Brain (tissue), 1 donor: ENCODE data around the genes TM9SF4 and KIF3B.

GRCh38 chr20:31647142-31647560 is 9.4 kb downstream of the COX4I2 start:
- RRBS = no CpG with 5 or more reads among the region's 4 CpGs

GRCh38 chr20:31663853-31665027 is 26.5 kb downstream of the COX4I2 start:
- RRBS = no CpG with 5 or more reads among the region's 13 CpGs

DNA sequence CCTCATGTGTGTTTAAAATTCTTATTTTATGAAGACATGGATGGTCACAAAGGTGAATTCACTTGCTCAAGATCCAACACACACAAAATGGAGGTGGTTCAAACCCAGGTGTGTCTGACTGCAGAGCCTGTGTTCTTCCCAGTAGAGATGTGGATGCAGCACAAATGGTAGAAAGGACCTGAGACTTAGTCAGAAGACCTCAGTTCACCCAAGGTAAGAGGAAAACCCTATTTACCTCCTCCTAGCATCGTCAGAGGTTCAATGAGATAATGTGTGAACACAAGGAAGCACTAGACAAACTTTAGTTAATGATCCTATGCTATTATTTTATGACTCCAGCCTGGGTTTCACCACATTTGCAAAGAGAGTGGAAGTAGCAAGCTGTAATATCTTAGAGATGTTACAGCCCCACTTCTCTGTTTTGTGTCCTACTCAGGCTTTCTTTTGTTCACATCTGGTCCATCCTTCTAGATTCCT is 36.5 kb downstream of the BCL2L1 start:
- RRBS = no CpG with 5 or more reads among the region's 1 CpG

DNA sequence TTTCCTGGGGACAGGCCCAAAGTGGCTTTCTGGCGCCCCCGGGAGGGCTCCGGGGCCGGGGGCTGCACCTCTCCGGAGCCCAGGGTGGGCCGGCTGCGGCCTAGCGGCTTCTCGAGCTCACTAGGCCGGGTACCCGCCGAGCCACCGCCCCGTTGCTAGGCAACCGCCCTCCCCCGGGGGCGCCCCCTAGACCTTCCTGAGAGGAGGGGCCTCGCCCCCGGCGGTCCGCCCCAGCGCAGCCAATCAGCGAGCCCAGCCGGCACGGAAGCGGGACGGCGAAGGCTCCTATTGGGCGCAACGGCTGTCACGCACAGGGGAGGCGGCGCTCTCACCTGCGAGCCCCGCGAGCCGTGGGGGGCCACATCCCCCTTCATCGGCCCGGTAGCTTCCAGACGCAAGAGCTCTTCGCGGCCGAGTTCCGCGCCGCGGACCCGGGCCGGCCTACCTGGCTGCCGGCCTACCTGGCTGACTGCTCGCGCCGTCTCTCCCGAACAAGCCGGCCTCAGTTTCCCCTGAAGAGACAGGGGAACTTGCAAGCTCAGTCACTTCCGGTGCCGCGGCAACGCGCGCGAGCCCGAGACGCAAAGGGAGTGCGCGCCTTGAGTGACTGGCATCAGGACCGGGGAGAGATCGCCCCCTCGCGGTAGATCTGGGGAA is 863 bp upstream of the BCL2L1 start:
- RRBS = 2% methylated on average over 46 of the region's 70 CpGs

- RRBS = no CpG with 5 or more reads among the region's 12 CpGs
These were observed 9.4 kb downstream of the FOXS1 start for GRCh38 chr20:31835924-31836510.

GRCh38 chr20:32028921-32029244 is 18.6 kb downstream of the CCM2L start:
- RRBS = no CpG with 5 or more reads among the region's 8 CpGs

DNA sequence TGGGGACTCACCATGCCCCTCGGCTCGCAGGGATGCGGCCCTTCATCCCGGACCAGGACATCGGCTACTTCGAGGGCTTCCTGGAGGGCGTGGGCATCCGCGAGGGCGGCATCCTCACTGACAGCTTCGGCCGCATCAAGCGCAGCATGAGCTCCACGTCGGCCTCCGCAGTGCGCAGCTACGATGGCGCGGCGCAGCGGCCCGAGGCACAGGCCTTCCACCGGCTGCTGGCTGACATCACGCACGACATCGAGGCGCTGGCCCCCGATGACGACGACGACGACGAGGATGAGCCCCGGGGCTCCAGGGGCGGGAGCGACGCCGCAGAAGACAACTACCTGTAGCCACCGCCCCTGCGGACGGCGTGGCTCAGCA is 20.7 kb downstream of the CCM2L start:
- RRBS = 4% methylated on average over 12 of the region's 43 CpGs

DNA sequence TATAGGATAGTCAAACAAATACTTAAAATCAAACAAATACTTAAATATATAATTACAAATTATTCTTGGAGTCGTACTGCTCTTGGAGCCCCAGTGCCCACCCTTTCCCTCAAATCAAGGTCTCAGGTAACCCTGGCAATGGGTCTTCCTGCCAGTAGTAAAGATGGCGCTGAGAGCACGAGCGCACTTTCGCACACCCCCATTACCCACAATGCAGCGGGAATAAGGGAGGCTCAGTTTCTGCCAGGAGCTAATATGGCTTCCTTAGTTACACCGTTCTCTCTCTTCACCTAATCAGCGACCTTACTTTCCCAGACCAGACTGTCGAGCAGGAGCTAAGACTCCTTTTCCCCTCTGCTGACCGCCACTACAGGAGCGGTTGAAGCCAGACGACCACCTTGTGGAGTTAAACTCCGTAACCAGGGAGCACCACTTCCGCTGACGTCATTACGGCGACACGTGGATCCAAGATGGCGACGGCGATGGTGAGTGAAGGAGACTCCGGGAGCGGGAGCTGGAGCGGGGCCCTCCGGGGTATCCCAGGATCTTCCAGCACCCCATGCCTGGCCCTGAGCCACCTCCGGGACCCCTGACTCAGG is at the start of gene TM9SF4:
TM9SF4 (plus strand) TSS at position 444 of the 599 bp plus-strand sequence.
- RRBS = 2% methylated on average over 2 of the region's 26 CpGs

DNA sequence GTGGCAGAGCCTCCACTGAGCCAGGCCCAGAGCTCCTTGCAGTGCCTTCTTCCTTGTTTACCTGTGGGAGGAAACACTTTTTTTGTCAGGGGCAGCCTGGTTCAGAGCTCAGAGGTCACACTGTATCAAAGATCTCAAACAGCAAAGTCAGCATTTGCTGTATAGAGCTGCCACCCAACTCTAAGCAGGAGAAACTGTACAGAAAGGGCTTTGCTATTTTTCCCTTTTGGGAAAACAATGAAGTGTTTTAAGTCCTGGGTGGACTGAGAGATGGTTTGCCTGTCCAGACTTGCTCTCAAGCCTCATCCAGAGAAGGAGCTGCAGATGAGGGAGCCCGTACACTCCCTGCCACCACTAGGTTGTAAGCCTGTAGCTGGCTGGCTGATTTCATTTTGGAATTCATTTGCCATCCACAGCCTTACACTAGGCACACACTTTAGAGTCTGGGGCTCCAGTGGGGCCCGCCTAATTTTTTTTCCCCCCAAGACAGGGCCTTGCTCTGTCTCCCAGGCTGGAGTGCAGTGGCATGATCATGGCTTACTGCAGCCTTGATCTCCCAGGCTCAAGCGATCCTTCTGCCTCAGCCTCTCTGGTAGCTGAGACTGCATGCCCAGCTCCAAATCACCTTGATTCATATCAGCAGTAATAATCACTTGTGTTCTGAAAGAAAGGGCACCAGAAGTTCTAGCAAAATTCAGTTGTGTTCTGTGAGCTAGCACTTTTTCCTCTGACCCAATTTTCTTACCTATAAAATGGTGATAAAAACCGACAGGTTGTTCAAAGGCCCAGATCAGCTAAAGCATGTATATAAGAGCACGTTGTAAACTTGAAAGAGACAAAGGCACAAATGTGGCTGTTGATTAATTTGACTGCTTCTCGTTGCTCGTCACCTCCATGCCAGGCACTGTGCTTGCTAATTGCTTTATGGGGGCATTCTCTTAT is 28.5 kb downstream of the POFUT1 start:
- RRBS = no CpG with 5 or more reads among the region's 7 CpGs

- RRBS = 2% methylated on average over 17 of the region's 57 CpGs
These were observed at the start of gene KIF3B for GRCh38 chr20:32277221-32277994. Gene KIF3B, plus strand, starts transcription at chr20:32277651.

DNA sequence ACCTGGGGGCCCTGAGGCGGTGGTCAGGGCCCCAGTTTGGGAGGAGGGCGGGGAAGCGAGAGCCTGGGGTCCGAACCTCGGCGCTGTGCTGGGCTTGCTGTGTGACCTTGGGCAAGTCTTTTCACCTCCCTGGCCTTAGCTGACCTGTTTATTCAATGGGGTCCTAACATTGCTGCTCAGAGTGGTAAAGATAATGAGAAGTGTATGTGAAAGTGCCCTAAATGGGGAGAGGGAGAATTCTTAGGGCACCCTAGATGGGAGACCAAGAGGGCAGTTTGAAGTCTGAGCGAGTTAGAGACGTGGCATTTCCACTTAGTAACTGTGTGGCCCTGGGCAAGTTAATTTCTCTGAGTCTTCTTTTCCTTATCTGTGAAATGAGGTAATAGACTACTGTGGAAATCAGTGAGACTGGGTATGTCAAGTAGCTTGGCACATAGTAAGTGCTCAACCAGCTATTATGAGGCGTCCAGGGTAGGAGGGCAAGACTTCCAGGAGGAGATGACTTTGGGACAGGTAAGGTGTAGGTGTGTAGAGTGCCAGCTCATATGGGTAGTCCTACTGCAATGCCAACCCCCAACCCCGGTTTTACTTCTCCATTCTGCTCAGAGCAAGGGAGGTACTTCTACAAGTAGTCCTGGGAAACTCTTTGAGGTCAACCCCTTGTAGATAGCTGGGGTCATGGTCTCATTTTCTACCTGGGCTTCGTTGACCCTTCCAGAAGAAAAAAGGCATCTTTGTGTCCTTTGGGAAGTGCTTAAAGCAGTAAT is 727 bp downstream of the KIF3B start:
- RRBS = no CpG with 5 or more reads among the region's 11 CpGs

- RRBS = no CpG with 5 or more reads among the region's 8 CpGs
These were observed 30.8 kb upstream of the ASXL1 start for GRCh38 chr20:32327351-32327705.

- RRBS = no CpG with 5 or more reads among the region's 7 CpGs
These were observed 2.0 kb downstream of the ASXL1 start for GRCh38 chr20:32360082-32360558.

- RRBS = no CpG with 5 or more reads among the region's 19 CpGs
These were observed 71.5 kb downstream of the ASXL1 start for GRCh38 chr20:32429515-32430121.

DNA sequence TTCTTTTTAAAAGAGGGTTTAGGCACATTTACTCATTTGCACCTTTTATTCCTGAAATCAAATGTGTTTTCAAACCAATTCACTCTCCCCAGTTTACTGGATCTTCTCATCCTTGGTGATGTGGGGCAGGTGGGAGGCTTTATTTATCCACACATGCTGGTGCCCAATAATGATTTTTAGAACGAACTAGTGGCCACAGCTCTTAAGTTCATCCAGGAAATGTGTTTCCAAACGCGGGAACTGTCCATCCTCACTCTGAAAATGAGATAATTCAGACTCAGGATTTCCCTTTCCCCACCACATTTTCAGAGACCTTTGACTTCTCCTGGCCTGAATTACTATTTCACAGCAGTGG is 99.6 kb downstream of the NOL4L start:
- RRBS = no CpG with 5 or more reads among the region's 3 CpGs

GRCh38 chr20:32510184-32511027 is 74.7 kb downstream of the NOL4L start:
- RRBS = no CpG with 5 or more reads among the region's 21 CpGs

DNA sequence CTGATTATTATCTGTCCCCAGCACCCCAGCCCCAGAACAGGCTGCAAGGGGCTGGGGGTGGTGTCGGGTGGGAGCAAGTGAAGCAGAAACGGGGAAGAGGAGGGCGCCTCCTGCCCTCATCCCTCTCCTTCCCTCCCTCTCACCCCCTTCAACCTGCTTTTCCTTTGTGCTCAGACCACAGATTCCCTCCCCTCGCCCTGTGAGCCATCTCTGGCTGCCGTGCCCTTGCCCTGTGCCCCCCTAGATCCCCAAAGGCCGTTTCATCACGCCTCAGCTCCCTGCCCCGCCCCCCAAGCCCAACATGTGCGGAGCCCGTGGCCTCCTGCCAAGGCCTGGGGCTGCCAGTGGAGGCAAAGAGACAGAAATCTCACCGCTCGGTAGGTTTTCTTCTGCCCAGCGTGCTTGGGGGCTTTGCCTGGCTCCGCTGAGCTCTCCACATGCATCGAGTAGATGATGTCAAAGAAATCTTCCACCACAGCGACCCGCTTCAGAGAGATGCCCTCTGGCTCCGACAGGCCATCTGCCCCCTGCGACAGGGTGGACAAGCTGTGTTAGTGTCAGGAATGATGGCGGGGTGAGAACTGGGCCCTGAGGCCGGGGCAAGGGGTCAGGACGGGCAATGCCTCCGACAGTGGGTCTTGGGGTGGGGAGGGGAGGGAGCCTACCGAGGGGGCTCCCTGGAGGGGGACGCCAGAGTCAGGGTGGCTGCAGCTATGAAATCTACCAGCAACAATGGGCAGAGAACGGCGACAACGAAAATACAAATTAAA is 57.6 kb downstream of the NOL4L start:
- RRBS = no CpG with 5 or more reads among the region's 28 CpGs

DNA sequence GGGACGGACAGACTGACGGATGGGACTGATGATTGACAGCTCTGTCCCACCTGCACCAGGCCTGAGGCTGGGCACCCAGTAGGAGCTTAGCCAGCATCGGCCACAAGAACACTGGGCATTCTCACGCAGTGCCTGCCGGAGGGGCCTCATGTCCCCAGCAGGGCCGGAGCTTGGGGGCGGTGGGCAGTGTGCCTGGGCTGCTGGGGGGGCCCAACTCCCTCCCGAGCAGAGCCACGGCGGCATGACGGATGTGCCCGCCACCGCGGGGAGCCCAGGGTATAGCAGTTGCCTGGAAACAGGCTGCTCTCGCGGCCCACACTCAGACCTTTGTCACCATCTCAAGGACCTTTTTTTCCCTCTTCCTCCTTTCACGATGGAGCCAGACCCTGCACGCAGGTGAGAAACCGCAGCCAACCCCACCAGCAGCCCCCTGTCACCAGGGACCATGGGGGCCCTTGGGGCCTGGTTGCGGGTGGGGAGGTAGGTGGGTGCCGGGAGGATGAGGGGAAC is 24.3 kb downstream of the NOL4L start:
- RRBS = no CpG with 5 or more reads among the region's 21 CpGs

GRCh38 chr20:32607784-32608178 is 22.6 kb upstream of the NOL4L start:
- RRBS = no CpG with 5 or more reads among the region's 12 CpGs

DNA sequence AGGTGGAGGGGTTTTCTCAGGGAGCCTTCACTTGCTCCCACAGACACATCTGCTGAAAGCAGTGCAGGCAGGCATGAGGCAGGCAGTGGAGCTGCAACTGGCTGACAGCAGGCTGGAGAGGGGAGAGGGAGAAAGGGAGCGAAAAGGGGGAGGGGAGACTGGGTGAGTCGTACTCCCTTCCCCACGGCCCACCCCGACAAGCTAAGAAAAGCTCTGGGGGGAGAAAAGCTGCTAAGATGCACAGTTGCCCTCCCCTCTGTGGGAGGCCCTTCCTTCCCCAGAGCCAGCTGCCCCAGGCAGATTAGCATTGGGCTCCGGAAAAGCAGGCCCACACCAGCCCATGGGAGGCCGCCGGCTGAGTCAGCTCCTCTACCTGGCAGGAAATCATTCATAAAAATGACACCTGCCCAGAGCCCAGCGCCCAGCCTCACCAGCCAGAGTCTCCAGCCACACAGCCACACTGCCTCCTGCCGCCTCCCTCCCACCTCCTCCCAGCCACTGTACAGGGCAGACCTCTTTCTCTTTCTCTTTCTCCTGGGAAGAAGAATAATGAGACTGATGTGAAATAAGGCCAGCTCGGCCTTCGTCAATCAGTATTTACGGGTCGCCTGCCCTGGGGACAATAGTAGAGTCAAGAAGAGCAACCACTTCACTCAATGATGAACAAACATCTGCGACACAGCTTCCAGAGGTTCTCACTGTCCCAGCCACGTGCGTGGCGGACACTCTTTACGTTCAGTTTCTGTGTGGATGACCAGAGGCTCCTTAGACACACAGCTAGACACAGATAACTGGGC is 7.7 kb upstream of the C20orf203 start:
- RRBS = 10% methylated on average over 2 of the region's 18 CpGs